Spinal cord (tissue), 3 donors: Measurements from ENCODE around the genes SPDYE6 and POLR2J2.

DNA sequence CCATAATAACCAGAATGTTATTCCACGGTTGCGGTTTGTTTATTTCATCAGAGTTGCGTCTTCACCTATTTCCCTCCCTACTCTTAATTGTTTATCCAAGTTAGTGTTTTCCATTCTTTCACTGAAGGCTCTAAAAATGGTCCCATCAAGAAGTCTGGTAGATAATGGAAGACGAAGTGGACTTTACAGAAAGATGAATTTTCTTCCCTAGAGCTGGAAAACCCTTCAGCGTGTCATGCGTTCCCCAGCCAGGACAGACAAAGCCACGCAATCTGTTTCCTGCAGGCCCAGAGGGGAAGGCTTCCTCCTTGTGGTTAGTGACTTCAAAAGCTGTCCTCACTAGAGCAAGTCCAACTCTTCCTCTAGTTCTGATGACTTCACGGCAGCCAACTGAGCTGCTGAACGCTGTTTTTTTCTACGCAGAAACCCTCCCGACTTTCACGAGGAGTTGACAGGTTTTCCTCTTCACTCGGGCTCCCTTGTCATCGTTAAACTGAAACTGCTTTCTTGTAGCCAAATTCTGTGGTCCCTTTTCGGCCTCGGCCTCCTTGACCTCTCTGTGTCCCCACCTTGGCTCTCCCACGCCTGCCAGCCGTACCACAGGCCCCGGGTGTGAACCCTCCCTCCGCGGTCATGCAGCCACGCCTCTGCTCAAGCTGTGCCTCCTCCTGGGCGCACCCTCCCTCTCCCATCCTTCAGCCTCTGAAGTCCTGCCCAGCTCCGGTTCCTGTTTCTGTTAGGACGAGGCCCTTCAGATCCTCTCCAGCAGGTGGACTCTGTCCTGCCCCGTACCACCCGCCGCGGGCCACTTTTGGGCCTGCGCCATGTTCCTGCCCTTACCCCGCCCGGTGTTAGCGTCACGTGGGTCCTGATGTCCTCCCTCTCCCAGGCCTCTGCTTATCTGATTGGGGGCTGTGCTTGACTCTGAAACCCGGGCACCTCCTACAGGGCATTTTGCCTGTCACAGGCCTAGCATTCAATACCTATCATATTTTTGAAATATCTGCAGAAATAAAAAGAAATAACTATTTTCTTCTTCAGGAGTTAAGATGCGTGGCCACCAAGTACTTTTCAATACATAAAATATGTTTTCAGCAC, 39.2 kb downstream of the CUX1 start:
- PRO-cap: no peak
- RAMPAGE, long total RNA: no peak

GRCh38 chr7:101857561-101857680, 40.0 kb downstream of the CUX1 start:
- PRO-cap: no peak
- RAMPAGE, long total RNA: no peak

- PRO-cap: no peak
- RAMPAGE, long total RNA: no peak
Measured at GRCh38 chr7:101875310-101875758, 57.9 kb downstream of the CUX1 start.

GRCh38 chr7:101902787-101903452, 85.5 kb downstream of the CUX1 start:
- PRO-cap: no peak
- RAMPAGE, long total RNA: no peak

DNA sequence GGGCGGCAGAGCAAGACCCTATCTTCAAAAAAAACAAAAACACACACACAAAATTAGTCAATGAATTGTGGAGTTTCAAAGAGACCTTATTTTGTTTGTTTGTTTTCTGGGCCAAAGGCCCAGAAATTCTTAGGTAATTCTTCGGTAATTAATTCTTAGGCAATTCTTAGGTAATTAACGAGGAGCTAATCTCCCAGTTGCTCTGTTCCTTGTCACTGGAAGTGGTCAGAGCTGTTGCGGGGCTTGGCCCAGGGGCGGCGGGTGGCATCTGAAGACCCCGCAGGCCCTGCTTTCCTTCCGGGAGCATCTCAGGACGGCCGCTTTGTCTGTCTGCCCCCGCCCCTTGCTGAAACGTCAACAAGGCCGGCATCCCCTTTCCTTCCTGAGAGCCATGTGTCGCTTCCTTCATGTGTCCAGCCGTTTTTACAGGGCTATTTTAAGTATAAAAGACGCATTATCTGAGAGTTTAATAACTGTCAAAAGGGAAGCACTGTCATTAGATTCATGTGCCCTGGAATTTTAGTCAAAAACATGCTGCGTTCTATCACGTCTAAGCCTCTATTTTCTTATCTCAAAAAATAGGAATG, 110.3 kb downstream of the CUX1 start:
- PRO-cap: no peak
- RAMPAGE, long total RNA: no peak

GRCh38 chr7:101945744-101946365, 128.4 kb downstream of the CUX1 start:
- PRO-cap: no peak
- RAMPAGE, long total RNA: no peak

DNA sequence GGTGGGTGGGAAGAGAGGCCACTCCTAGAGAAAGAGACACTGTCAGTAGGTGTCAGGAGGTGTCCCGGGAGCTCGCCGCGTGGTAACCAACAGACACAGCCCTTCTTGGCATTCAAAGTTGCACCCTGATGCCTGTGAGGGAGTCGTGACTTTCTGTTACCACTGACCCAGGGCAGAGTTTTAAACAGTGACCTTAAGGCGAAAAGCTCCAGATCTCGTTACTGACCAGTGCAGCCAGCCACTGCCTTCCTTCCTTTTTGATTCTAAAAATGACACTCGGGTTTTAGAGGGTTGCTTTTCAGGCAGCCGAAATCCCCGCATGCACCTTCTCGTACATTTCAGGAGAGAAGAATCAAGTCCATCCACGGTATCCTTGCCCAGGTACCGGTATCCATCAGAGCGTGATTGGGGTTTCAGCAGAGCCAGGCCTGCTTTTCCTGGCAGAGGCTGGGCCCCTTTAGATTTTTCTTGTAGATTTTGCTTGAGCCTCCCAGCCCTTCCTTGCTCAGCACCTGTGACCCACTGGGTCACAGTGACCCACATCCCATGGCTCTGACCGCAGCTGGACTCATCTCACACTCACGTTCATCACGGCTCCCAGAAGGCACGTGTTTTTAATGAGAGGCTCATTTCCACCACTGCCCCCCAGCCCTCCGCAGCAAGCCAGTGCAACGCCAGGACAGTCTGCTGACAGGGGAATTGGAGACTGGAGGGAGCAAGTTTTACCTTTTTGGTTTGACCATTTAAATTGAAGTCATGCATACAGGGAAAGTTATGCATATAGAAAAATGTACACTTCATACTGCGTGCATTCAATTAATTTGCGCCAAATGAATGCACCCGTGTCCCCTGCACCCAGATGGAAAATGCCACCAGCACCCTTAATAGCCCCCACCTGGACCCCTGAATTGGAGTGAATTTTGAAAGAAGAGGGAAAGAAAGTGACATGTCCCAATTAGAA, 155.6 kb downstream of the CUX1 start:
- PRO-cap: no peak
- RAMPAGE, long total RNA: no peak

DNA sequence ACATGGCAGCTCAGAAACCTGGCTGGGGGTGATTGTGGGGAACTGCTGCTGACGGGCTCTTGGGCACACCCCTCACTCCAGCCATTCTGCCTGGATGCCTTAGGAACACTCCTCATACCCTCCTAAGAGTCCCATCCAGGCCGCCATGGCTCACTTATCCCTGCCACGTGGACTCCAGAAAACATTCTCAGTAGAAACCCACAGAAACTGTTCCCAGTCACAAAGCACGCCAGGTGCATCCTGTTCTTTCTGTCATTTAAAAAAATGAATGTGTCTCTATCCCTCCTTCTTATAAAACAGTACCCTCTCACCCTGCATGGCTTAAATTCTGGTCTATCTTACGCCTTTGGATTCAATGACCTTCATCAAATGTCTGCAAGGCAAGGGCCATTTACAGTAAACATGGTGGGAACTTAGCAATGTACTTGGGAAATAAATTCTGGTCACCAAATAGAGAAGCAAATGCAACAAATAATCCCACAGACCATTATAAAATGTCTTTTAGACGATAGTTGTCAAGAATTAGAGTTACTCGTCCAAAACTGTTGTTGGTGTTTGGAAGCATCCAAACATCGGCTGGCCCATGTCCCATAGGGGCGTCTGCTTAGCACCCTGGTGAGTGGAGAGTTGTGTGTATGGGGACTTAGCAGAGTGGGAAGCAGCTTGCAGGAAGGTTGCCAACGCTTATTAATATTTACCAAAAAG, 177.8 kb downstream of the CUX1 start:
- PRO-cap: no peak
- RAMPAGE, long total RNA: no peak

- PRO-cap: no peak
- RAMPAGE, long total RNA: no peak
Measured at GRCh38 chr7:102044940-102045553, 227.6 kb downstream of the CUX1 start.

DNA sequence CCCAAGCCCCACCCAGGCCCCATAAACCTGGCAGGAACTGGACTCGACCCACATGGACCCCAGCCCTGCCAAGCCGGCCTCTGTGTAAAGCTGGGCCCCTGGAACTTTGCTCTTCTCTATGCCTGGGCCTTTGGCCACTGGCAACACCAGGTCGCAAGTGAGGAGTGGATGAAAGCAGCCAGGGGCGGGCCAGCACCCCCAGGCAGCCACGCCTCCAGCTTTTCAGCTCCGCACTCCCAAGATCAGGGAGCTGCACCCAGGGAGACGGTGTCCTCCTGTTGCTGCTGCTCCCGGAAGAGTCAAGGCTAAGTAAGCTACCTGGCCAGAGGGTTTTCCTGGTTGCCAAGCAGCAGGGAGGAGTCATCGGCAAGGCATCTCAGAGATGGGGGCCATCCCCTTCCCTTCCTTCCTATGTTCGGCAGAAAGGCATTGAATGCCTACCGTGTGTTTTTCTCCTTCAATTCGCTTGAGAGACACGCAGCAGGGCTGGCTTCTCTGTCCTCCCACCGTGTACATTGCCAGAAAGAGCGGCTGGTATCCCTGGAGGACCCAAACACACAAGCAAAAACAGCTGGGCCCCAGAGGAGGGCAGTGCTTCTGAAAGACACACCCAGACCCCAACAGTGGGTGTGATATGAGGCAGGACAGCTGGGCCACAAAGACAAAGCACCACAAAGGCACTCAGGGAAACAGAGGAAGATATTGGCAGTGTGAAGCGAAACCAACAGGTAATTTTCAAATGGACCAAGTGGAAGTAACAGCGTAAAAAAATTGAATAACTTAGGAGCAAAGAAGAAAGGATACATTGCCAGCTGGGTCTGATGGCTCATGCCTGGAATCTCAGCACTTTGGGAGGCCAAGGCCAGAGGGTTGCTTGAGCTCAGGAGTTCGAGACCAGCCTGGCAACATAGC, 133.2 kb upstream of the SH2B2 start:
- PRO-cap: no peak
- RAMPAGE, long total RNA: no peak

DNA sequence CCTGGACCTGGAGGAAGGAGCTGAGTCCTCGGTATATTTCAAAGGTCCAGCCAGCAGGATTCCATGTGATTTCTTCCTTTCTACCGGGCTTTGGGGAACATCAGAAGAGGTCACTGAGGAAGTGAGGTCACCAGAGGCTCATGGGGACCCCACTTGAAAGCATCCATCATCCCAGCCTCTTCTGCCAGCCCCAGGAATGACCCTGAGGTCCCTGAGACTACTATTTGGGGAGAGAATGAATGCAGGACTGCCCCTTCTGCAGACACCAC, 12.9 kb downstream of the SH2B2 start:
- PRO-cap: no peak
- RAMPAGE, long total RNA: no peak

DNA sequence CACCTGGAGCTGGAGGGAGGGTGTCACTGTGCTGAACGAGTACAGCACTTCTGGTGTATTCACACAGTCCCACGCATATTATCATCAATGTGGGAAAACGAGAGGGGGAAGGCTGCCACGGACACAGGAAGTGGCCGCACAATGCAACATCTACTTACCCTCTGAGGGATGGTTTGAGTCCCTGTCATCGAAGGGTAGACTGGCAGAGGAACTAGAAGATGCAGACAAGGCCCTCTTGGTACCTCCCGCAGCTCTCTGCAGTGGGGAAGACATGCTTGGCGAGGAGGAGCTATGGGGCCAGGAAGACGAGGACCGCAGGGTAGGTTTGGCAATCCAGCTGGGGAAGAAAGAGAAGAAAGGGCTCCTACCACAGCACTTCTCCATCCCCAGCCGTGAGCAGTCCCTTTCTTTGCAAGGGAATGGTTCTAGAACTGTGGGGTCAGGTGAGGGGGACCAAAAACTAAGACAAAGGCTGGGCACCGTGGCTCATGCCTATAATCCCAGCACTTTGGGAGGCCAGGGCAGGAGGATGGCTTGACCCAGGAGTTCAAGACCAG, 26.9 kb downstream of the SPDYE6 start:
- PRO-cap: no peak
- RAMPAGE, long total RNA: no peak

DNA sequence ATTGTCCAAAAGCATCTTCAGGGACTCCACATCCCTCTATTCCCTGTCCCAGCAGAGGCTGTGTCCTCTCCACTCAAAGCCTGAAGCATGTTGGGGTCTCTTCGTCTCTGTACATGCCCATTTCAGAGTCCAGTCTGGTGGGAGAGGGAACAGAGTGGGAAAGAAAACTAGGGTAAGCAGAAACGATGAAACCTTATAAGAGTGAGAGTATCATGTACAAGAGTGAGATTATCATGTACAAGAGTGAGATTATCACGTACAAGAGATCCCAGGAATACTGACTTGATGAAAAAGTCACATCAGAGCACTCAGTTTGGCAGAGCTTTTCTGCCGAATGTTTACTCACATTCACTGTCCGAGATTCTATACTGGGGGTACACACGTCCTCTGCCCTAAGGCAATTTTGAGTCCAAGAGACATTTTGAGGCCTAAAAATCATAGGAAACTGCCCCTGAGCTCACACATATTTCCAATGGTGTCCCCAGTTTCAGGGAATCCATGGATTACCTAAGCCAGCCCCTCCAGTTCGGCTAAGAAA, at the start of gene SPDYE6:
SPDYE6 (minus strand) TSS at position 134 of the 538 bp plus-strand sequence.
- PRO-cap: no peak
- RAMPAGE, long total RNA: no peak

DNA sequence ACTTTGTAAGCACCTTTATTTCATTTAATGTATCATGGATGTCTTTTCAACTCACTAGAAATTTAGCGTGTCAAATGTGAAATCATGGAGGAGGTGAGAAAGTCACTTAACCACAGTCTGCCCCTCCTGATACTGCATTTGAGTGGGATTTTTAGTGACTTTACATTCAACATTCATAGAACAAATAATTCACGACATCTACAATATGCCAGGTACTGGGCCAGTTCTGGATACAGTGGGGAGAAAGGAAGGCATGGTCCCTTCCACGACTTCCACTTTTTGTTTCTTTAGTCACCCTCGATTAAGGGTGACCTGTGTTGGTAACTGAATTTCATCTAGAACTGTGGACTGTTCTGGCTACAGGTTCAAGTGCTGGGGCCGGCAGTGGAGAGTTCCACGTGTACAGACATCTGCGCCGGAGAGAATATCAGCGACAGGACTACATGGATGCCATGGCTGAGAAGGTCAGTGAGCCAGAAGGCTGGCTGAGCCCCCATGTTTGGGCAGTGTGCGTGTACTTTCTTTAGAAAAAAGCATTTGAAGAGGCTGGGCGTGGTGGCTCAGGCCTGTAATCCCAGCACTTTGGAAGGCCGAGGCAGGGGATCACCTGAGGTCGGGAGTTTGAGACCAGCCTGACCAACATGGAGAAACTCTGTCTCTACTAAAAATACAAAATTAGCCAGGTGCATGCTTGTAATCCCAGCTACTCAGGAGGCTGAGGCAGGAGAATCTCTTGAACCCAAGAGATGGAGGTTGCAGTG, 3.2 kb downstream of the PRKRIP1 start:
- PRO-cap: no peak
- RAMPAGE, long total RNA: no peak

DNA sequence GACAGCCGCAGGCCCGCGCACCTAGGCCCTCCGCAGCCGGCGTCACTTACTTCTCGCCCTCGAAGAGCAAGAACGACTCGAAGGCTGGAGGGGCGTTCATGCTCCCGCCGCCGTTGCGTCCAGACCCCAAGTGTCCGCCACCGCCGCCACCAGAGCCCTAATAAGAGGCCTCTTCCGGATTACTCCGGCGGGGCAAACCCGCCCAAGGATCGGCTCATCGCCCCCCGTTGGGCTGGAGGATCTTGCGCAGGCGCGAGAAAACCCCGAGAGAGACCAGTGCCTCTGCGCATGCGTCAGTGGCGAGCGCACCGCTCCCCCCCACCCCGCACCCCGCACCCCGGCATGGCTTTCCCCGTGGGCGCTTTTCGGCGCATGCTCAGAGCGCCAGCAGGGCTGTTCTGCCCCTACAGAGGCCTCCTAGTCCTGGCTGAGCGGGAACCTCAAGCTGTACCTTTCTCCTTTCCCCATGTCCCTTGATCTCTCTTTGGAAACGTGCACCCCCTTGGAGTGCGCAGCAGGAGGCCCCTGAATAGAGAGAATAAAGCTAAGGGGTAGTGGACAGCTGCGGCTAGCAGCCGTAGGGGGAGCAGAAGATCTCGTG, at the start of gene POLR2J2:
POLR2J2 (minus strand) TSS at position 162 of the 601 bp plus-strand sequence.
- PRO-cap: no peak
- RAMPAGE, long total RNA: no peak

GRCh38 chr7:103073783-103074430, 1.0 kb upstream of the ARMC10 start:
- PRO-cap: no peak
- RAMPAGE, long total RNA: no peak

GRCh38 chr7:103075258-103075895, 437 bp downstream of the ARMC10 start:
- PRO-cap: no peak
- RAMPAGE, long total RNA: no peak

DNA sequence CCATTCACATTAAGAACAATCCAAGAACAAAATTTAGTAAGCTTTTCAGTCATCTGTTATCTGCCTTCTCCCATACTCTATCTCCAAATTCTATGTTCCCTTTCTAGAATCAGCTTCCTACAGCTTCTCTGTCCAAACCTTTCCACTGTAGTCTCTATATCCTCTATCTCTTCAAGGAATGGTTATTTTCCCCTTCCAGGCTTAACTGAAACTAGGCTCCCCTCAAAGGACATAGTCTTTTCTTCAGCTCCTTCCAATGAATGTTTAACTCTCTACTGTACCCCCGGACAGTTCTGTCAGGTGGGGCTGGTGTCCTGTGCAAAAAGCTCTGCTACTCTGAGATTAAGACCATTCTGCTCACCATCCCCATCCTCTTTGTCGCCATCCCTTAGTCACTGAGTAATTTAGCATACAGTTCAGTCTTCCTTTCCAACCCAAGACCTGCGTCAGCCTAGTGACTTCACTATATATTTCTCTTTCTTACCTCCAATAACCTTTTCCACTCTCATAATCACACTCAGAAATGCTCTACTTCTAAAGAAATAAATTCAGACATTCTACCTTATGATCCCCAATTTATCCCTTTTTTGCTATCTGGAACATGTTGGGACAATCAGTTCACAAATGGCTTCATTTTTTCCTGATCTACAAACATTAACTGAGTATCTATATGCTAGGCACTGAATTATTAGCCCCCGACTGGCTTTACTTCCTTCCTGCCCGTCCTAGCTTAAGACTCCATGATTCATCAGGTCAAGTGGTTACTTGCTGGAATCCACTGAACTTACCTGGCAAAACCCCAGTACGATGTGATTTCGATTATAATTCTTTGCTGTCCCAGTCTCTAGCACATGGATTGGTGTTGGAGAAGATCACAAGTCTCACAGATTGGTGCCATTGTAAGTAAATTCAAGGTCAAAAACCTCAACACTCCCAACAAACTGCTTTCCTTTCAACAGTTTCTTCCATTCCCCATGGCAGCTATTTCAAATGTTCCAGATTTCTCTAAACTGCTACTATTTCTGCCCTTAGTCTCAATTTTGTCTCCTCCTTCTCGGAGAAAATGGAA, 77.3 kb downstream of the ORC5 start:
- PRO-cap: no peak
- RAMPAGE, long total RNA: no peak

GRCh38 chr7:104669933-104670319, 341.5 kb downstream of the LHFPL3 start:
- PRO-cap: no peak
- RAMPAGE, long total RNA: no peak

- PRO-cap: no peak
- RAMPAGE, long total RNA: no peak
Measured at GRCh38 chr7:104971641-104972034, 42.4 kb upstream of the KMT2E start.